Right common carotid artery plus branches (tissue), 1 donor: ENCODE results near the genes UPP2 and MARCHF7.

DNA sequence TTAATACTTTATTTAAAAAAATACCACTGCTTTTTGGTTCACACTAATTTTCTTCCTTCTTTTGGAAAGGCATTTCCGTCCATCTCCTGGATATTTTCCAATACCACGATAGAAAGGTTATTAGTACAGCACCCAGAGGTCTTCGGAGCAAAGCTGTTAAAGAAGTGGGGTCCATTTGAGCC lies 1.1 kb upstream of the GPD2 start:
- PRO-cap = no peak

DNA sequence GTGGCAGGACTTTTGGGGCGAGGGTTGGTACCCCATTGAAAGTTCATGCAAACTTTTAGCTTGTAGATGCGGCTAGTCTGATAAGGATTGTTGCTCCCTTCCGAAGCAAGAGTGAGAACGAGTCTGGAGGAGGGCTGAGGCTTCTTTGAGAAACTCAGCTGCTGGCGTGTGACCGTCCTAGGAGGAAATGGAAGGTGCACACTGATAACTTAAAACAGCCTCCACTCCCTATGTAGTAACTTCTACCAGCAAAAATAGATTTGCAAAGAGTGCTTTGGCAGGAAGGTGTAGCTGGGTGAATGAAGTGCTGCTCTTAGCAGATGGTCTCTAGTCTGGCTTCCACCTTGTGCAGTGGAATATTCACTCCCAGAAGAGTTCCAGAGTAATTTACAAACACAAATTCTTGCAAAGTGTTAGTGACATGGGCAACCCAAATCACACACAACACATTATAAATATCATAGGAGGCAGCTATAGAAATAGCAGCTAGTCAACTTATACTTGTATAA lies 611 bp downstream of the GPD2 start:
- PRO-cap = unidirectional peak, minus-strand start at position 147 of the sequence

DNA sequence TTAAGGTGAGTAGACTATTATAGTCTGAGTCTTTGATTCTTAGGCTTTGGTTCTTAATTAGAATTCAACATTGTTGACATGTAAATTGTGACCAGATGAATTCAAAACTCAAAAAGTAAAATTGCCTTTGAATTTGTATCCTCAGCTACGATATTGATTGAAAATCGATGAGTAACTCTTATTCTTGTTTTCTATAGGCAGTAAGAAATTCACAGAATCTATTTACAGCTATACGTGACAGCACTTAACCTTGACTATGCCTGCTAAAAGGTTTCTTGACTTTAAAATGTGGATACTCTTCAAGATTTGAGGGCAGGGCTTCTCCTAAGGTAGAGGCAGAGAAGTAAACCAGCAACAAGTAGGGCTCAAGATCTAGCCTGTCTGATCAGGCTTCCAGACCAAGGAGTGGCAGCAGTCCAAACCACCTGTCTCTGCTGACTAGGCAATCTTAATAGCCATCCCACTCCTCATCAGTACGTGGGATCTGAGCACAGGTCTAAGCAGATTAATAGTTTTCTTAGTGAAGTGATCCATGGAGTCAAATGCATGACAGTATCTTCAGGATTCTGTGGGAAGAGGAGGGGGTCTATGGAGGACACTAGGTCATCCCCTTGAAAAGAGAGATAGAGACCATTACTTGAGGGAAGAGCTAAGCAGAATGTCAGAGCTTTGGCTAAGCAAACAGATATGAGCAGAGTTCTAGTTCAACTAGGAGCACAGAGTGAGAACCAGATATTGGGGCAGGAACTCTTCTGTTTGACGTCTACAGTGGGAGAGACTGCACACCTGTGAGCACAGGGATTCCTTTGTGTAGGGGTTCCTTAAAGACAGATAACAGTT lies 100.4 kb downstream of the GPD2 start:
- PRO-cap = no peak

DNA sequence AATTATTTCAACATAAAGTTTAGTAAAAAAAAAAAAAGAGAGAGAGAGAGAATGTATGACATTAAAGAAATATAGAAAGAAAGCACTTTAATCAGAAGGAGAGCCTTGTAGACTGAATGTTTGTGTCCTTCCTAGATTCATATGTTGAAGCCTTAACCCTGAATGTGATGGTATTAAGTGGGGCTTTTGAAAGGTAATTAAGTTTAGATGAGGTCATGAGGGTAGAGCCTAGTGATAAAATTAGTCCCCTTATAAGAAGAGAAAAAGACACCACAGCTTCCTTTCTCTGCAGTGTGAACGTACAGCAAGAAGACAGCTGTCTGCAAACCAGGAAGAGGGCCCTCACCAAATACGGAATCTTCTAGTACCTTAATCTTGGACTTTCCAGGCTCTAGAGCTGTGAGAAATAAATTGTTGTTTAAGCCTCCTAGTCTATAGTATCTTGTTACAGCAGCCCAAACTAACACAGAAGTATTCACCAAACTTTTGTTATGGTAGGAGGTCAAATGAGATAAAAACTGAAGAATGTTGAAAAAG lies 57.1 kb upstream of the CYTIP start:
- PRO-cap = no peak

DNA sequence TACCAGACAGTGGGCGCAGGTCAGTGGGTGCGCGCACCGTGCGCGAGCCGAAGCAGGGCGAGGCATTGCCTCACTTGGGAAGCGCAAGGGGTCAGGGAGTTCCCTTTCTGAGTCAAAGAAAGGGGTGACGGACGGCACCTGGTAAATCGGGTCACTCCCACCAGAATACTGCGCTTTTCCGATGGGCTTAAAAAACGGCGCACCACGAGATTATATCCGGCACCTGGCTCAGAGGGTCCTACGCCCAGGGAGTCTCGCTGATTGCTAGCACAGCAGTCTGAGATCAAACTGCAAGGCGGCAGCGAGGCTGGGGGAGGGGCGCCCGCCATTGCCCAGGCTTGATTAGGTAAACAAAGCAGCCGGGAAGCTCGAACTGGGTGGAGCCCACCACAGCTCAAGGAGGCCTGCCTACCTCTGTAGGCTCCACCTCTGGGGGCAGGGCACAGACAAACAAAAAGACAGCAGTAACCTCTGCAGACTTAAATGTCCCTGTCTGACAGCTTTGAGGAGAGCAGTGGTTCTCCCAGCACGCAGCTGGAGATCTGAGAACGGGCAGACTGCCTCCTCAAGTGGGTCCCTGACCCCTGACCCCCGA lies 71.5 kb upstream of the CYTIP start:
- PRO-cap = no peak

DNA sequence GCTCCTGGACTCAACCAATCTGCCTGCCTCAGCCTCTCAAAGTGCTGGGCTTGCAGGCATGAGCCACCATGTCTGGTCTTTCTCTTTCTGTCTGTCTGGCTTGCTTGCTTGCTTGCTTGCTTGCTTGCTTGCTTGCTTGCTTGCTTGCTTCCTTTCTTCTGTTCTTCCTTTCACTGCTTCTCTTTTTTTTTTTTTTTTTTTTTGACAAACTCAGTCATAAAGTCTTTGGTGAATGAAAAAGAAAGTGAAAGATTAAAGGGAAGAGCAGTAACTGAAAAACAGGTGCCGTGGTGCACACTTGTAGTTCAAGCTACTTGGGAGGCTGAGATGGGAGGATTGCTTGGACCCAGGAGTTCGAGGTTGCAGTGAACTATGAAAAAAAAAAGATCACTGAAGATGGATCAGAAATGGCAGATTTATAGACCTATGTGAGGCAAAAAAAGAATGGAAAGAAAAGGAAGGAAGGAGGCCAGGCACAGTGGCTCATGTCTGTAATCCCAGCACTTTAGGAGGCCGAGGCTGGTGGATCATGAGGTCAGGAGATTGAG lies 21.6 kb upstream of the ACVR1 start:
- PRO-cap = no peak

DNA sequence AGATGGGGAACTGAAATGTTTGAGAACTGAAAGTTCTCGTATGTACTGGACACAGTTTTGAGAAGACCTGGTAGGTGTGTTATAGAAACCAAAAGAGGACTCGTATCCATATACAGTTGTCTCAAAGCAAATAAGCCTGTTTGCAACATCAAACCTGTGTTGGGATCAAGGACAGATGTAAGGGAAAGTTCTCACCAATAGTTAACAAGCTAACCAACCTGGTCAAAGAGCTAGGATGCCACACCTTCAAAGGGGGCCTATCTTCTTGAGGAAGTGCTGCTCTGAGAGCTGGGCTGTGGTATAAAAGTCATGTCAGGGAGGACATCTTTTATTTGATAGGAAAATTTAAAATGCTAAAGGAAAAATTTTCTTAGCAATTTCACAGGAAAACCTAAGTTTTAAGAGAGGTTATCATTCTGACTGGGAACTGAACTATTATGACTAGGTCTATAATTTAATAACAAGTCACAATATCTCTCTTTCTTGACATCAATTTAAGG lies at the start of gene UPP2:
Gene UPP2 (plus strand): TSS at position 336 of the 500 bp plus-strand sequence.
- PRO-cap = no peak

- PRO-cap = no peak
Measured at GRCh38 chr2:158482291-158483060, 25.7 kb downstream of the PKP4 start.

GRCh38 chr2:158545986-158546908 lies 89.5 kb downstream of the PKP4 start:
- PRO-cap = no peak

- PRO-cap = no peak
Measured at GRCh38 chr2:158558240-158558663, 101.5 kb downstream of the PKP4 start.

DNA sequence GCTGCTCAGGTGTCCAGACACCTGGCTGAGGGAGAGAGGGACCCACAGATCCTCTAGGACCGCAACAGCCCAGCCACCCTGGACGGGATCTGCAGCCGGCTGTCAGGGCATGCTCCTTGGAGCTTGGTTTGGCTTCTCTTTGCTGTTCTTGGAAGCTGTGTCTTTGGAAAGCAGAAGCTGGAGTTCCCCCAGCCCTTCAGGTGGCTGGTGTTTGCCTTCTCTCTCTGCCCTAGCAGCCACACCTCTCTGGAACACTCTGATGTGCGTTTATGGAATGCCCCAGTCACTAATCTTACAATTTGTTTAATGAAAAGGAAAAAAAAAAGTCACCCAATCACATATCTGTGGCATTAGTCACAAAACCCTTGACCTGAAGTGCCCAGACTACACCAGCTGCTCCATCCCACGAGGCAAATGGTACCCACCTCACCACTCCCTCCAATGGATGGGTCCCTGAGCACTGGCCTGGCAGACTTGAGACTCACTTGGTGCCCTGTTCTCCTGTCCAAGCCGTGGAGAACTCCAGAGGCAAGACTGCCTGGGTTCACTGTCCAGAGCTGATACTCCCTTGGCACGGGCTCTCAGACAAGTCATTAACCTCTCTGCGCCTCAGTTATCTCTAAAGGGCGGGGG lies 70.2 kb upstream of the DAPL1 start:
- PRO-cap = no peak

DNA sequence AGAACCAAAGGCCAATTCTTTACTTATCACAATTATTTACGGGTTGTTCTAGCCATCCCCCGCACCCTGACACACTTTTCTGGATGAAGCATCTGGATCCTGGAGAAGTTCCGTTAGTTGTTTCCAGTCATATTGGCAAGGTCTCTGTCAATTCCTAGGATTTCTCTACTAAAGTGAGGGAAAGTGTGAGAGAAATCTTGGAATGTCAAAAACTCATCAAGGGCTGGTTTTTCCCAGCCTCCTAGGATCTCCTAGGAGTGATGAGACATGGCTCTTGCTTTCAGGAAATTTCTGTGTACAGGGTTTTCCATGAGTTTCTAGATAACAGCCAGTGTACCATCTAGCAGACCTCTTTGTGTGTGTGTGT lies 91.1 kb downstream of the TANC1 start:
- PRO-cap = unidirectional peak, minus-strand start at position 79 of the sequence

DNA sequence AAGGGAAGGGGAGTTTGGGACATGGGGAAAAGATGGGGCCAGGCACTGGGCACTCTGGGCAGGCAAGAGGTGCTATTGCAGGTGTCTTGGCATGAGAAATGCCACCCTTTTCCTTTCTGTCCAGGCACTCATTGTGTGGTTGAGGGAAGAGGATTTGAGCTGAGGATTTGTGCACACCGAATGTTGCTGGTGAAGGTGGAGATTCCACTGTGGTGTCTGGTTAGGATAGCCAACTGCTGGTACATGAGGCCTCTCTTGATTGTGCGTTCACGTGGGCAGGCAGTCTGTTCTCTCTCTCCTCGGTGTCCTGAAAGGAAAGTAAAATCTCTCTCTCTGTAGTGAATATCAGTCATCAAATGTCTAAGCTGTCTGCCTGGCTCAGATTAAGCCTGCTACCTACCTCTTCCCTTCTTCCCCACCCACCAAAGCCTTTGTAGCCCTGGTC lies 149.1 kb downstream of the WDSUB1 start:
- PRO-cap = no peak

- PRO-cap = no peak
Measured at GRCh38 chr2:159225207-159225760, 61.2 kb downstream of the WDSUB1 start.

GRCh38 chr2:159262939-159263485 lies 23.5 kb downstream of the WDSUB1 start:
- PRO-cap = no peak

DNA sequence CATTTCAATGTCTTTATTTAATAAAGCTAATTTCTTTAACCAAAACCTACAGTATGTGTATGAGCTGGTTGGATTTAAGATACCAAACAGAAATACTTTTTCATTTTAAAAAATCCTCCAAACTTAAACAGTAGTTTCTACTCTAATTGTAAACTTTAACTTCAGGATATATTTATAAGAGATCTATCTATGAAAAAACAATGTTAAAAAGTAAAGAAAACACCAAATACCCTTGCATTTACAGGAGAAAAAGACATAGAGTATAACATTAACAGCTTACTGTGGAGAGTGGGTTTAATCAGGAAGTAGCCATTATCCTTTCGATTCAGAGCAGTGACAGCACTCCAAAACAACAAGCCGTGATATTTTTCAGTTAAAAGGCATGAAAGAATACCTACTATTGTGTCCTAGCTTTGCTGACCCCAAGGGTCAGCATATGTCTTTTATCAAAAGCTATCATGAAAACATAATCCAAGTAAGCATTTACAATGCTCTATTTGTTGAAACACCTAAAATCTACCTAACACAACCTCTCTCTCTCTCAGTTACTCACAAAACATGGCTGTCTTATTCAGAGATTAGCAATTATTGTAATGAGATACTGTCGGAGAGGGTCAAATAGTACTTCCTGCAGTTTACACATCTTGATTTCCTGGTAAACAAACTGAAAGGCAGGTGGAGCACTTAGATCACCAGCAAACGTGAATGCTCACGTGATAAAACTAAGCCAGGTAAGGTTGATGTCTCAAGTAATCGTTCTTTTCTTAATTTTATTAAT lies 100.2 kb downstream of the BAZ2B start:
- PRO-cap = no peak

GRCh38 chr2:159711805-159712806 lies at the start of gene MARCHF7:
Gene MARCHF7 (plus strand): TSS chr2:159712506.
- PRO-cap = bidirectional peak, plus-strand start at chr2:159712212, minus-strand start at chr2:159712286; bidirectional peak, plus-strand start at chr2:159712510, minus-strand start at chr2:159712434

- PRO-cap = no peak
Measured at GRCh38 chr2:159713594-159713942, 1.3 kb downstream of the MARCHF7 start.

- PRO-cap = no peak
Measured at GRCh38 chr2:159713998-159714733, 1.9 kb downstream of the MARCHF7 start.

DNA sequence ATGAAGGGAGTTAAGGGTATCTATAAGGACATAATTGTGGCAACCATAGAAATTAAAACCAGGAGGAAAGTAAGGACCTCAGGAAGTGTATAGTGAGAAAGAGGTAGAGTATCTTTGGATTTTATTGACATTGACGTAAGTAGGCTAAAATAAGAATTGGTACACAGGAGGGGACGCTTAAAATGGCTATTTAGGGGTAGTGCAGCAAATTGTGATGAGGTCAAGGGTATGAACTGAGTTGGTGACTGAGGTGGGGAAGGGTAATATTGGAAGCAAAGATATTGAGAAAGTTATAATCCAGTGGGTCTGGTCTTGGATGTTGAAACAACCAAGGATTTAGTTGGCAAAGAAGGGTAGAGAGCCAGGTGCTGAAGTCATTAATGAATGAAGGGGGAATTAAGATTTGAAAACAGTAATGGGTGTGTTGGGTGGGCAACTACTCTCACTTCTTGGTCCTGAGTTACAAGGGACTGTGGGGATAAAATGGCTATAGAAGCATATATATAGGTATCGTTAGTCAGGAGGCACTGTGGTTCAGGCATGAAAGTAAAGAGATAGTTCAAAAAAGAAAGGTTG lies 42.8 kb downstream of the MARCHF7 start:
- PRO-cap = no peak